ENCODE measurements around a stretch of chr10.

GRCh38 chr10:93807046-93807451 lies 49.3 kb downstream of the LGI1 start:
- PRO-cap, 2 experiments, result no peak in any of the 2 experiments

DNA sequence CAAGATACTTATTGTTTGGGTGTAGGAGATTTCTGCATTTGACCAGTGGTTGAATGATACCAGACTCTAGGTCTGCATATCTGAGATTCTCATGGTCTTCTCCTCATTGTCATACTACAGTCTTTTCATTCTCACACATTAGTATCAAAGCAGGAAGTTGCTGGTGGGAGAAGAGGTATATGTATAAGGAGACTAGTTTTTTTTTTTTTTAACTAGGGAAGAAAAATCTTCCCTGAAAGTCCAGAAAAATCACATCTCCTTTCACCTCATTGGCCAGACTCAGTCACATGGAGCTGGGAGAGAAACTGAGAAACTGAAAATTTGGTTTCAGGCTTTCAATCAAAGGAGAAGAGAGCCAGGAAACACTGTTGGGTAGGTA lies 25.1 kb upstream of the SLC35G1 start:
- PRO-cap, 2 experiments, result no peak in any of the 2 experiments

- PRO-cap, 2 experiments, result no peak in any of the 2 experiments
Observed at GRCh38 chr10:93995690-93995990, 1.9 kb downstream of the PLCE1 start.

DNA sequence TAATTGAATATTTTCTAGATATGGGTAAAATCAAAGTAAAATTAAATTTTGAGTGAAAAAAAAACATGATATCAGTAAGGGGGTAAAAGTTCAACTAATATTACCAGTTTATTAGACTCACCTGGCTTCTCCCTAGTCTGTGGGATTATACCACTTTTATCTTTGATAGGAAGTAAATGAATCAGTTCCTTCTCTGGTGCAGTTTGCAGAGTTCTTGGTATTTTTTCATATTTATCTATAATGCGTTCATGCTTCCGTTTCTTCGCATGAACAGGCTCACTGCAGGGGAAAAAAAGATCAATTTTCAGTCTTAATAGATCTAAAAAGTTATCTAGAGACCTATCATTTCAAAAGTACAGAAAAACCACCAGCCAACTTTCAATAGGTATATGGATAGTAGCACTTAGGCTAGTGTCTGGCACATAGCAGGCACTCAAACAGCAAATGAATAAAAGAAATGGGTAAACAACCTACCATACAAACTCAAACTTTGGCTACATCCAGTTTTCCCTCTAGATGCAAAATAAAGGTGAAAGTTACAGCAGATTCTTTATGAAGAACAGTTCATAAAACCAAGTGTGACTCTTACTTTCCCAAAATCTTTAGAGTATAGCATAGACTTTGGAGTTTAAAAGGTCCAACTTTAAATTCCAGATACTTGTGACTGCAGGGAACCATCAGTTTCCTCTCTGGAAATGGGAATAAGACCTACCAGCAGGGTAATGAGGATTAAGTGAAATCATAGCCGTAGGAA lies 5.5 kb downstream of the NOC3L start:
- PRO-cap, 2 experiments, result no peak in any of the 2 experiments

DNA sequence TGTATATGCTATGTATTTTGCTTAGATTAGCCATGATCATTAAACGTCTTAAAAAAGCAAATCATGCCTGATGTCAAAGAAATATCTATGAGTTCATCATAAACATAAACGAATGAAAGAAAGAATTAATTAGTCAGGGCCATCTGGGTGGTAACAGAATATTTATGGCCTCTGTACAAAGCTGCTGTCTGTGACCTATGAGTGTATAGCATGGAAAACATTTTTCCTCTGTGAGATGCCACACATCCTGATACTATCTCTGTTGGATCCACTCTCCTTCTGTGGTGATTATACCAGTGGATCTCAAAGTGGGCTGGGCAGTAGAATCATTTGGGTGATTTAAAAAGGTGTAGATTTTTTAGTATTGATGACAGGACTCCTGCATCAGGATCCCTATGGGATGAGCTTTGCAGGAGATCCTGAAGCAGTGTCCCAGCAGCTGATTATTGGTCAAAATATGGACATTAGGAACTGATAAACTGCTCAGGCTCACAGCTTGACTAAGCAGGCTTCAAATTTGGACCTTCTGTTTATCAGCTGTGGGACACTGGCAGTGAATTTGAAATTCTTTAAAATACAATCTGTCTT lies 3.5 kb downstream of the CYP2C18 start:
- PRO-cap, 2 experiments, result no peak in any of the 2 experiments

- PRO-cap, 2 experiments, result no peak in any of the 2 experiments
Observed at GRCh38 chr10:94734158-94734776, 28.2 kb upstream of the CYP2C19 start.

GRCh38 chr10:95044259-95045239 lies 24.7 kb downstream of the CYP2C8 start:
- PRO-cap, 2 experiments, result no peak in any of the 2 experiments

GRCh38 chr10:95275946-95276271 lies 14.9 kb downstream of the PDLIM1 start:
- PRO-cap, 2 experiments, result no peak in any of the 2 experiments

DNA sequence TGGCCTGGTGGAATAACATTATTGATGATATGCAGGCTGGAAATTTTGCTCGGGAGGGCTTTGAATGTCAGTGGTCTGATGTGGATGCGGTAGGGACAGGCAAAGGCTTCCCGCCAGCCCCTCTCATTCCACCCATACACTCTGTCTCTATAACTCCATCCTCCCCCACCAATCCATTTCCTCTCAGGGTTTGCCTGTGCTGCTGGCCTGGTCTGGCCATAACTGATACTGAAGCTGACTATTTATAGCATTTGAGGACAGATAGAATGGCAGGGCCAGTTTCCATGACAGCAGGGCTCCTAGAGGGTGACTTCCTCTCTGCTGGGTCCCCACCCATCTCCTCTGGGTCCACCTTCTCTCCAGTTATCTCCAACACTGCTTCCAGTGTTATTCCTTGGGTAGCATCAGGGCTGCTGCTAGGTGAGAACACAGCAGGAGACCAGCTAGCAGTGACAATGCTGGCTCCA lies 6.6 kb upstream of the PDLIM1 start:
- PRO-cap, 2 experiments, result no peak in any of the 2 experiments

- PRO-cap, 2 experiments, result no peak in any of the 2 experiments
Observed at GRCh38 chr10:95348906-95349367, 58.1 kb upstream of the PDLIM1 start.

- PRO-cap, 2 experiments, result no peak in any of the 2 experiments
Observed at GRCh38 chr10:95350263-95350861, 59.6 kb upstream of the PDLIM1 start.

GRCh38 chr10:95406544-95407288 lies 115.9 kb upstream of the PDLIM1 start:
- PRO-cap, 2 experiments, result peak in 2 of 2 experiments; most common plus-strand start chr10:95407135 (in 1); most common minus-strand start chr10:95406946 (in 2)

DNA sequence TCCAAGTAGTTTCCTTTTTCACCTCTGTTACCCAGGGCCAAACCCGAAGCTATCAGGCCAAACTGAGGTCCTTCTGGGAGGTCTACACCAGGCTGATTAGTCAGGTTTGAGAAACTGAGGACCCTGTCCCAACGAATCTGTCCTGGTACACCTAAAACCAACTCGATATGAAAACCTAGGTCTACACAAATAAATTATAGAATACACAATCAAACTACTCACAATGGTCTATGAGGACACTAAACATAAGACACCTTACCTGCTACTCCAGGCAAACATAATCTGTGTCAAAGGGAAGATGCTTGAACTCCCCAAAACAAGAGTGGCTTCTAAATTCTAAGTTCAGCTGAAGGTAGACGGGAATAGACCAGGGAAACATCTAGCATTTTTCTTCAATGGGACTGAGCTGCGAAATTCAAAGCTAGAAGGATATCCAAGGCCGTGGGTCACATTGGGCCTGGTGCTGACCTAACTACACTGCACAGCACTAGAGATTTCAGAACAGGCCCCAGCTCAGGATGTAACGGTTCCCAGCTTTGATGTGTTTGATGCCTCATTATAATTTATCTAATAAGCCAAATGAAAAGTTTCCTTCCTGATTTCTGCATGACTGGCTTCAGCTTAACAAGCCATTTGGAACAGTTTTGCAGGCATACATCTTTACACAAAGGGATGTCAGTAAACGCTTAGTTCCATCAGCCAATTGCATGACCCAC lies 121.8 kb upstream of the PDLIM1 start:
- PRO-cap, 2 experiments, result peak in 2 of 2 experiments; most common plus-strand start position 499 of the sequence (in 2); most common minus-strand start position 280 of the sequence (in 1)

- PRO-cap, 2 experiments, result no peak in any of the 2 experiments
Observed at GRCh38 chr10:95413604-95414270, 122.9 kb upstream of the PDLIM1 start.

DNA sequence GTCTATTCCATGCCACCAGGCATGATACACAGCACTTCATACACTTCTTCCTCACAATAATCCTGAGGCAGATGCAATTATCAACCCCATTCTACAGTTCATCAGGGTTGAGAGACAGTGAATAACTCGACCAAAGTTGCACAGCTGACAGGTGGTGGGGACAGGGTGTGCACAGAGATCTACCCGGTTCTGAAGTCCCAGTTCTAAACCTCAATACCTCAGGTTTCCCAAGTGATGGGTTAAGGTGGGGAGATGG lies 129.7 kb downstream of the SORBS1 start:
- PRO-cap, 2 experiments, result no peak in any of the 2 experiments

DNA sequence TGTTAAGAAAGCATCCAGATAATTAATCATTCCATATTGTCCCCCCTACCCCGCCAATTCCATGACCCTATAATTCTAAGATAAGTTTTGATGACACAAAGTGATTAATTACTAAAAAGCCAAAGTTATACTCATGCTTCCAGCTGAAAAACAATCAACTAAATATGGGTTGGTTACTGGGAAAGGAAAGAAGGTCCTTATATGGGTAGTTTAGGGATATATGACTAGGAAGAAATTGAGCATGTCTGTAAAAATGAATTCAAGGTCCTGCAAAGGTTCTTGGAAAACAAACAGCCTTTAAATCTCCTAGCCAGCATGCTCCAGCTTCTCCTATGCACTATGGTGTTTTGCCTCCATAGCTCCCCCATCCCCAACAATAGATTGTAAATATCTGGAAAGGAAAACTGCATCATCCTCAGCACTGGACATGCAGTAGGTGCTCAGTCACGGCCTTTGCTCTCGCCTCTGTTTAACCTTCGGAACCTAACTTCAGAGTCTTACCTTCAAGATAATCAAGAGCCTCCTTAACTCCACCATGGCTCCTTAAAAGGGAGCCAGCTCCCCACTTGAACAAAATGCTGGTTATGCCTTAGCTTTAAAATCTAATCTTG lies 114.8 kb downstream of the SORBS1 start:
- PRO-cap, 2 experiments, result no peak in any of the 2 experiments

DNA sequence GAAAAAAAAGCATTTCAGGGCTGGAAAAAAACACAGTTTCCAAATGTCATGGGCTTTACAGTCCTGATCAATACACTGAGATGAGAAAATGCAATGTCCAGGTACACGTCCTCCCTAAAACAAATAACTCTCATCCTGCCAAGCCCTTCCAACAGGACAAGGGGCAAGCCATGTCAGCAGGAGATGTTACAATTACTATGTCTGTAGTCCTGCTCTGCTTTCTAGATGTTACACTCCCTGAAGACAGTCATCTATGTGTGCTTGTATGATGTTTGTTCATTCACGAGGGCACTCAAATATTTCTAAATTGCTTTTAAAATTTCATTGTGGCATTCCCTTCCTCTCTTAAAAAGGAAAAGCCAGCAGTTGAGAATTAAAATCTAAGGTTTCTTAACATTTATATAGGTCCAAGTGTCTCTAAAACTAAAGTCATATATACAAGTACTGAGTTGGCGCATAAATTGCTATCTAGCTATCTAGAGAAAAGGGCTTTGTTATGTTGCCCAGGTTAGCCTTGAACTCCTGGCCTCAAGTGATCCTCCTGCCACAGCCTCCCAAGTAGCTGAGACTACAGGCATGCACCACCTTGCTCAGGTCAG lies 103.0 kb downstream of the SORBS1 start:
- PRO-cap, 2 experiments, result no peak in any of the 2 experiments

GRCh38 chr10:95458622-95459201 lies 102.5 kb downstream of the SORBS1 start:
- PRO-cap, 2 experiments, result no peak in any of the 2 experiments

DNA sequence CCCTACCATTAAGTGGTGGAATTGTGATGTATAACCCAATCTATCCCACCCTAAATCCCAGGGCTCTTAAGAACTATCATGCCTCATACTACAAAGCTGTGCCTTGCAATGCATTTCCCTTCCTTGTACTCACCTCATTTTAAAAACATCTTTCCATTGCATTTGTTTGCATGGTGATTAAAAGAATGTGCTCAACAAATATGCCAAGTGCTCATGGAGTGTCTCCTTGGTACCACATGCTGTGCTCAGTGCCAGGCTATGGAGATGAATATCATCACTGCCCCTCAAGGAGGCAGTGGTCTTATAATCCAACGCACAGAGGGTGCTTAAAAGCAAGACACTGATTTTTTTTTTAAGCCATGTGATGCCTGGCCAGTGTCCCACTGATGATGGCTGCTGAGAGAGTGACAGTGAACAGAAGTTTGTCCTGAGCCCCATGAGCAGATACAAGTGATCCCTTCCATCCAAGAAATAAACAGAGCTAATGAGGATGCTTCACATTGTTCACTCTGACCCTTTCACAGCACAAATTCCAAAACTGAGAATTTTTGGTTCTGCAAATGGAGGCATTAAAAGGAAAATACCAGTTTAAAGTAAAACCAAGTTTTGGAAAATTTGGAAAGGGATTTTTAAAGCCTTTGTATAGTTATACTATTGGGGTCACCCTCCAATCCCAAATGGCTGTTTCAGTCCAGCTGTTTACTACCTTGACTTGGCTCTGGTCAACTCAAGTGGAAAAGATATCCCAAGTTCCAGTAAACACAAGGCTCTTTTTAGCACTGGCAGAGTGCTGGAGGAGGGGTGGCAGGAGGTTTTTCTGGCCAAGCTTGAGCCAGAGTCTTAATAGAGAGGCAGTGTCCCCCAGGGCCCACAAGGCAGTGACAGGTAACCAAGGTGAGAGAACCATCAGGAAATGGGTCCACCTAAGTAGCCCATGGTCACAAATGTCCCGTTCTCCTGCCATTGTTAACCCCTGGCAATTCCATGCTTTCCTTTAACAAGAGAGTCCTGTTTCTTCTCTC lies 97.9 kb downstream of the SORBS1 start:
- PRO-cap, 2 experiments, result no peak in any of the 2 experiments

DNA sequence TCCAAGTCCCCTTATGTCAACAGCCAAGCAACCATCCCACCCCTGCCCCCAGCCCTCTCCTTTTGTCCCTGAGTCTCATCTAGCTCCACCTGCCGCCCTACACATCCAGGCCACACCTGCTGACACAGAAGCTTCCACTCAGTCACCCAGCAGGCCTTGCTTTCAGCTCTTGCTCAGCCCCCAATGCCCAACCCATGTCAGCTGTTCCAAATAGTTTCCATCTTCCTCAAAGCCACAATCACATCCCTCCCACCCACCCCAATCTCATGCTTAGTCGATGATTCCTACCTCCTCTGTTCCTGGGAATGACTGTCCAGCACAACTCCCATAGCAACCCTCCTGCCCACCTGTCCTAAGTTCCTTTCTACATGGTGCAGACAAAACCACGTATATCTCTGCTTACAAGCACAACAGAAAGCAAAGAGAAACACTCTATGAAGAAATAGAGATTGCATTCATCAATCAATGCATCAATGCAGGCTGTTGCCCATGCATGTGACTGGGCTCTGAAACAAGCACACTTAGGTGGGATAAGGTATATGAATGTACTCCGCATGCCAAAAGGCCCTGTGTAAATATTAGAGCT lies 79.9 kb downstream of the SORBS1 start:
- PRO-cap, 2 experiments, result no peak in any of the 2 experiments

Measured in right ventricle myocardium (tissue), 1 donor.